Metanephros (tissue), 2 donors: Measurements from ENCODE around the genes GPRIN3 and ATOH1.

DNA sequence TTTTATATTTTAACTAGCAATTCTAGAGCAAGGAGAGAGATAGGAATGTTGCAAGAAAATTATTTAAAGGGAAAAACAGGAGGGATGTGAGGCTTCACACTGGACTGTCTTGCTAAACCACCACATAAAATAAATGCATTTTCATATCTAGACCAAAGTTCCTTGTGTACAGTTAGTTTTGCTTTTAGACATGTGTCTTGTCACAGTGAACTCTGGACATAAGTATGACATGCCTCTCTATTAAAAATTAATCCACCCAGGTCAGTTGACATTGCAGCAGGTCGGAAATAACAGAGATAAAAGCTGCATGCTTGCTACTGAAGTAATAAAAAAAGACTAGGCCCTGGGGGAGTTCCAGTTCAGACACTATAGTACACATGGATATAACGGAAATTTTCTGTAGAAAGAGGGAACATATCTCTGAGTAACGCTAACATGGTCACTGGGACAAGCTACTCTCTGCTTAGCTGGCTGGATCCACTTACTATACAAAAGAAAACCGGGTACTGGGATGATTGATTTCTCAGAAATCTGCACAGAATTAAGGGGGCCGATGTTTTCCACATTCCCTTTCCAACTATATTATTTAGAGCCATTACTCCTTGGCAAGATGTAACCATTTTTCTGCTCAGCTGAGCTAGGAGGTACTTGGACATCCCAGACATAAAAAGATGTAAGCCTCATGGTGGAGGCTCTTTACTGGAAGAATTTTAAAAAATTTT is 56.5 kb upstream of the NAP1L5 start:
- RAMPAGE, long total RNA, result no peak

GRCh38 chr4:88758624-88759769 is 61.4 kb upstream of the NAP1L5 start:
- RAMPAGE, long total RNA, result no peak

DNA sequence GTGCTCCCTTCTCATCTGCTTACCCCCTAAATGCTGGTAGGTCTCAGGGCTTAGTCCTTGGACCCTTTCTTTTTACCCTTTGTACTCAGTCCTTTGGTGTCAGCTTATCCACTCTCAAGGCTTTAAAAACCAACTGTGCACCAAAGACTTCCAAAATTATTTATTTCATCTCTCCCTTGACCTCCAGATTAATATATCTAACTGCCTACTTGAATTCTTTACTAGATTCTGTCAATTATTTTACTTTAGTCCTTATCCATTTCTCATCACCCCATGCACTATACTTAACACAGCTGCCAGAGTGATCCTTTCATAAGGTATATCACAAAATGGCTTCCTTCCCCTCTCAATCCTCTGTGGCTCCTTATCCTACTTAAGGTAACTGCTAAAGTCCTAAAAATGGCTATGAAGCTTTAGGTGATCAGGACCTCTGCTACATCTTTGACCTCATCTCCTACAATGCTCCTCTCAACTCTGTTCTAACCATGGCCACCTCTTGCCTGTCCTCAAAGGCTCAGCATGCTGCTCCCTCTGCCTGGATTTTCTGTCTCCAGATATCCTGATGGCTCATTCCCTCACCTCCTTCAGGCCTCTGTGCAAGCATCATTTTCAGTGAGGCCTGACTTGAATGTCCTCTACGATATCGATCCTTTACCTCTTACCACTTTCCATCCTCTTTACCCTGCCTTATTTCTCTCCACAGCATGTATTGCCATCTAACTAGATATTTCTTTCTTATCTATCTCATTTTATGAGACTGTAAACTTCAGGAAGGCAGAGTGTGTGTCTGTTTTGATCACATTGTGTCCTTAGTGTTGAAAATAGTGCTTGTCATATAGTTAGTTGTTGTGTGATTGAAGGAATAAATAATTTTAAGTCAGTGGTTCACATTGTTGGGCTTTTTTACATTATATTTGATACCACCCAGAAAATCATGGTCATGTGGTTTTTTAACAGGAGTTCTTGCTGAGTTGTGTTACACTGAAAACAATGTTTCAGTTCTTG is 76.2 kb upstream of the NAP1L5 start:
- RAMPAGE, long total RNA, result no peak

- RAMPAGE, long total RNA, result no peak
Observed at GRCh38 chr4:88870038-88870450, 172.4 kb upstream of the NAP1L5 start.

DNA sequence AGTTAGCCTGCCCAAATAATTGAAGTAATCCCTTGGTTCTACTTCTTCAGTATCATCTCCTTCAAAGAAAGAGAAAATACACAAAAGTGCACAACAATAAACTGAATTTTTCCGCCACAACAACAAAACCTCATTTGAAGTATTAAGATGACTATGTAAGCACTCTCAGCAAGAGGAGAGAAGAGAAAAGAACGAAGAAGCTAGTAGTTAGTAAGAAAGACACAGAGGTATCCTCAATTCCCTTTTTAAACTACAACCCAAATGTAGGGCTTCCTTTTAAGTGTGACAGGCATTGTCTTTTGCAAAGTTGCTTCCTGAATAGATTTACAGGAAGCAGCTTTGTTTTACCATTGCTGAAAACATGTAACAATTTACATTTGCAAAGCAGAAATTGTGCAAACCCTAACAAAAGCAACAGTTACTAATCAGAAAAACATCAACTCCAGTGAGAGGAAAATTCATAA is 96.5 kb downstream of the FAM13A start:
- RAMPAGE, long total RNA, result no peak

DNA sequence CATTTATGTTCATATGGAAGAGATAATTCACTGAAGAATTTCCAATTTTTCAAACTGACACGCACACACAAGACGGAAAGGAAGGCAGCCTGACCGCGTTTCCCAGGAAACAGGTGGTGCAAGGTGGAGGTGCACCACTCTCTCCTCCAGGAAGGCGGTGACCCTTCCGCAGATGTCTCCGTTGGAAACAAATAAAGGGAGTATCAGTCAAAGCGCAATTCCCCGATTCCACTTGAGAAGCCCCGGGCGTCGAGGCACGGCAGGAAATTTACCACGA is 854 bp upstream of the TIGD2 start:
- RAMPAGE, long total RNA, result no peak

DNA sequence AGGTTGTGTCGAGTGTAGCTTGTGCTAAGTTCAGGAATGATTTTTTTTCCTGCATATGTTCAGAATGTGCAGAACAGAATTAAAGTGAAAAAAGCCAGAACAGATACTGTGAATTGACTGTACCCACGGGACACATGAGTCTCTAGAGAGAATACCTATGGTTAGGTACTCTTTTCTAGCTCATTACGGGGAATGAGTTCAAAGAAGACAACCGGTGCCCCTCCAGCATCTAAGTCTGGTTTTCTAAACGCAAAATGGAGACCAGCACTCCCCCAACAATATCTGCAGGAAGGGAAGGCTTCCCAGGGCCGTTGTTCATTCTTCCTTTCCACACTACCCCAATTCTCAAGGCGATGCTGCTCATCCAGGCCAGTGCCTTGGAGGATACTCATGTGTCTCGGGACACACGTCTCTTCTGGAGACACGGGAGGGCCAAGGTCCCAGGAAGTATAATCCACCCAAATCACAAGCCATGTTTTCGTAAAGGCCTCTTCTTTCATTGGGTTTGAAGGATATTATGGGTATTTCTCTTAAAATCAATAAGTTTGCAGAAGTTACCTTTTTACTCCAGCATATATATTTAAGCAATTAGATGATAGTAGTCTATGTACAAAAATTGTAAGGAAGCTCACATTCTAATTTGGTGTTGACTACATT is 61.4 kb downstream of the GPRIN3 start:
- RAMPAGE, long total RNA, result no peak

DNA sequence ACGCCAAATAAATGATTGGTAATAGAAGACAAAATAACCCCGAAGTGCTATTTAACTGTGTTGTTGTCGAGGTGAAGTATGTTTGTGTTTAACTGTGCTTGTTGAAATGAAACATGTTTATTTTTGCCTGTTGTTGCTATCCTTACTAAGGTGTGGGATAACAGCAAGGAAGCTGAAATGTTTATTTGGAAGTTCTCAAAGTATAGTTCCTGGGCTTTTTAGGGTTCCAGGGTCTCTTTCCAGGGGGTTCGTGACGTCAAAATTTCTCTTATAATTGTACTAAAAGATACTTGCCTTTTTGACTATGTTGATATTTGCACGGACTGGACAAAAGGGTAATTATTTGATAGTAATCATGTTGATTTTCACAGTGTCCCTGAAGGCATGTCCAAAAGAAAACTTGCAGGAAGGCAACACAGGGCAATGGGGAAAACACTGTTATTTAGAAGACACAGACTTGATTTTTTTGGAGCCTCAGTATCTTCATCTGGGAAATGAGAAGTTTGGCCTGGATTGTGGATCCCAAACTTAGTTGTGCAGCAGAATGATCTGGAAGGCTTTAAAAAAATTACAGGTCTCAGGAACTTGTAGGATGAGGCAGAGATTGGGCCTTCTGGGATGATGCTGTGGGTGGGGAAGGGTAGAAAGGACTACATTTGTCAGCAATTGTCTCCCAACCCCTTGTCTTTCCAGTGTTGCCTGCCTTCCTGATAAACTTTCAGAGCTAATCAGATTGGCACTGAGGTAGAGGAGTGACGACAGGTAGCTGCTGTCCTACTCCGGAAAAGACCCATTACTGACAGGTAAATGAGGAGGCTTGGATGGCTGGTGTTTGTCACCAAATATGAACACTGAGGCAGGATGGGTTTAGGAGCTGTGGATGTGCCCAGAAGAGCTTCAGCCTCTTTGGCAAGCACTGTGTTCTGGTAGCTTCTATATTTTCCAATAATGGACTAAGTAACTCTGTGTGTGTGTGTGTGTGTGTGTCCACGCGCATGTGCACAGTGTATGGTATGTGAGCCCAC is 33.1 kb downstream of the GPRIN3 start:
- RAMPAGE, long total RNA, result no peak

DNA sequence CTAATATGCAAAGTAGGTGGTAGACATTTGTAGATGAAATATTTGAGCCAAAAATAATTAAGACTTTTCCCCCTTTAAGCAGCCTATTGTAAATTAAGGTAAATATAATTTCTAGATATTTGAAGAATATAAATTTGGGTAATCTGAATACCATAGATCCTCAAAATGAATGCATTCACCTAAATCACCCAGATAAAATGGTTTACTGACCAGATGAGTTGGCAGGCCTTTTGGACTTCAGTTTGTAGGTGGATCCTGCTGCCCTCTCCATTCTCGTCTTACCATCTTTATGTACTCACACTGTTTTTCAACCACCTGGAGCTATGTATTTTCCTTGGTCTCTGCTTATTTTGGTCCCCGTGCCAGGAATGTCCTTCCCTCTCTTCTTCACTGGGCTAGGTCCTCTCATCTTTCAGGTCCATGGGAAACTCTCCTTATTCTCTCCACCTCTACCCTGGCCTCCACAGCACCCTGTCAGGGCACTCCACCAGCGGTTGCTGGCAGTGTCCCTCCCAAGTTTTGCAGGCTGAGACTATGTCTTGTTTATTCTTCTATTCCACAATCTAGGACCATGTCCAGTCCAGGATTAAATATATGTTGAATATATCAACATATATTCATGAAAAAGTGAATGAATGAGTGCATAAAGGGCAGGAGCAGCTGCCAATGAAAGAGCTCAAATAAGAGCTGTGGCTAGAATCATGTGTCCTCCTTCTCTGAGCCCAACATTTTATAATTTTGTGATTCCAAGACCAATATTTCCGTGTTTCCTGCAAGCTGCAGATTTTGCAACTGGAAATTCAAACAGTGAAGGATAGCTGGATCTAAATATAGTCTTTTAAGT is 2.5 kb downstream of the GPRIN3 start:
- RAMPAGE, long total RNA, result no peak

GRCh38 chr4:89307217-89308205 is at the start of gene GPRIN3:
Gene GPRIN3, minus strand, starts transcription at chr4:89307800.
- RAMPAGE, long total RNA, result no peak

DNA sequence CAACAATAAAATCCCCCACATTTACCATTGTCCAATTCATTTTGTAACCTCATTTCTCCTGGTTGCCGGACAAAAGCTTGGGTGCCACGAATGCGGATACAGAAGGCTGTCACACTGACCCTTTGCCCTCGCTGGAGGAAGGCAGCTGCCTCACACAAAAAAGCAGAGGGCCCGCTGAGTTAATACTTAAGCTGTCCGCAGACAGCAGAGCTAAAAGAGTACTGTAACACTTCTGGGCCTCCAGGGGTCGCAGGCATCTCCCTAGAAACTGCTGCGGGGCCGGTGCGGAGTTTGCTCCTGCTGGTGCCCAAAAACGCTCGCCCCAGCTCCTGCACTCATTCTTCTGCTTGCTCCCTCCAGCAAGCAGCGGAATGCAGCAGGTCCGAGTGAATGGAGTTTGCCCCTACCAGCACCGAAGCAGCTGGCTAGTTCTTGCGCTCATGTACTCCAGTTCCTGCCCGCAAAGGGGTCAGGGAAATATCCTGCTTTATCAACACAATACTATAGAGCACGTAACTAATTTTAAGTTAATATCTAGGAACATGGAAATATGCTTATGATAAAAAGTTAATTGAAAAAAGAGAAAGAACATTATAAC is 195.8 kb downstream of the SNCA start:
- RAMPAGE, long total RNA, result no peak

DNA sequence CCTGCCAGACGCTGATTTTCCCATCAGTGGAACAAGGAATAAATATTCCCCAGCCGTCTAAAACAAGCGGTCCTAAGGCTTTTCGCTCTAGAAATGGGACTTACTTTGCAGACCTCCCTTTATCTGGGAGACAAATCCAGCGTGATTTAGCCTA is 813 bp upstream of the SNCA start:
- RAMPAGE, long total RNA, result no peak

DNA sequence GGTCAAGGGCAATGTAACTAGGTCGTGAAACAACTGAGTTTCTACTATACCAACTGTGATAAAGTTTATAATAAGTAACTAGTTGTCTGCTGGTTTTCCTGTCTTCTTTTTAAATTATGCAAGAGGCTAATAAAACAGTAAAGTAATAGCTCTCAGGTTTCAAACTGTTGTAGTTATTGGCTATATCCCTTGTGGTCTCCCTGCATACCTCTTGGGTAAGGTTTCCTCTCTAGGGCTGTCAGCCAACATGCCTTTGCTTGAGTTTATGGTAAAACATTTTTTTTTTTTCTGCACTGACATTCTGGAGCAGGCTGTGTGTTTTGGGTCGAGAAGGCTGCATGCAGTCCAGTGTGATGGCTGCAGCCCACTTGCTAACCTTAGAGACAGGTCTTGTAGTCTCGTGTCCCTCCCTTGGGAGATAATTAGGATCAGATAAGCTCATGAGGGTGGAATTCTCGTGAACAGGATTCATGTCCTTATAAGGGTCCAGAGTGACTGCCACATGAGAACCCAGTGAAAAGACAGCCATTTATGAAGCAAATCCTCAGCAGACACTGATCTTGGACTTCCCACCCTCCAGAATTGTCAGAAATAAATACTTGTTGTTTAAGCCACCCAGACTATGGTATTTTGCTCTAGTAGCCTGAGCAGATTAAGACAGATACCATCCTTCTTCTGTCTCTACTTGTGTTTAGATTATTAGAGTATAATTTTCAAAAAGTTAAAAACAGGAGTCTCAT is 831.2 kb downstream of the CCSER1 start:
- RAMPAGE, long total RNA, result no peak

- RAMPAGE, long total RNA, result no peak
Observed at GRCh38 chr4:92304736-92305113, 959 bp downstream of the GRID2 start.

GRCh38 chr4:93828306-93829258 is at the start of gene ATOH1:
Gene ATOH1, plus strand, starts transcription at chr4:93828753.
- RAMPAGE, long total RNA, result no peak

DNA sequence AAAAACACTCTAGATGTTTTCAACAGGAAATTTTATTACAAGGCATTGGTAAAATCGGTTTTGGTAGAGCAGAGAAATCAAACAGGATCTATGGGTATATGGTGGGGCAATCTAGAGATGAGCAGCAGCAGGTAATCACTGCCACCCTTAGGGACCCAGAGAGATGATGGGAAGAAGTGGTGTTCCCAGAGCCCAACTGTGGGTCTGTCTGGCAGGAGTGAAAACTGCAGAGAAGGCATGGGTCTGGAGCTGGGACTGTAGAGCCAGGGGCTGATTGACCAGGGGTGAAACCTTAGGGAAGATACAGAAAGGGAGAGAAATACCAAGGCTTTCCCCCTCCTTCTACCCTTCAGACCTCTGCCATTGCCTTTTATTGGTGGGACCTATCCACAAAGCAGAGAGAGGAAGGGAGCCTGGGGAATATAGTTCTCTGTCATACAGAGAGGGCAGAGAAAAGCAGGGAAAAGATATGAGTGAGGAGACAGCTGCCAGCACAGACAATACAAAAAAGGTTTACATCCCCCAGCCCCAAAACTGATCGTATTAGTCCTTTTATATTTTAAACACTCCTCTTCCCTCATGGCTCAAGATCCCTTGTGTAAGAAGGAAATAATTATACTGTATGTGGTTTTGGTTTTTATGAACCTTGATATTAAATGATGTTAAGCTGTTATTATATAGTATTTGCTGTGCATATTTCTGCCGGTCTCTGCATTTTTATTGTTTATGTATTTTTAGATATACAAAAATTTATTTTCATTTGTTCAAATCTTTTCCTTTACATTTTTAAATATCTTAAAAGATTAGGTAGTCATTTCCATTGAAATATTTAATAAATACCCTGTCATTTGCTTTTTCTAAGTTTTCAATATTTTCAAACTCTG is 28.8 kb downstream of the PDLIM5 start:
- RAMPAGE, long total RNA, result no peak

DNA sequence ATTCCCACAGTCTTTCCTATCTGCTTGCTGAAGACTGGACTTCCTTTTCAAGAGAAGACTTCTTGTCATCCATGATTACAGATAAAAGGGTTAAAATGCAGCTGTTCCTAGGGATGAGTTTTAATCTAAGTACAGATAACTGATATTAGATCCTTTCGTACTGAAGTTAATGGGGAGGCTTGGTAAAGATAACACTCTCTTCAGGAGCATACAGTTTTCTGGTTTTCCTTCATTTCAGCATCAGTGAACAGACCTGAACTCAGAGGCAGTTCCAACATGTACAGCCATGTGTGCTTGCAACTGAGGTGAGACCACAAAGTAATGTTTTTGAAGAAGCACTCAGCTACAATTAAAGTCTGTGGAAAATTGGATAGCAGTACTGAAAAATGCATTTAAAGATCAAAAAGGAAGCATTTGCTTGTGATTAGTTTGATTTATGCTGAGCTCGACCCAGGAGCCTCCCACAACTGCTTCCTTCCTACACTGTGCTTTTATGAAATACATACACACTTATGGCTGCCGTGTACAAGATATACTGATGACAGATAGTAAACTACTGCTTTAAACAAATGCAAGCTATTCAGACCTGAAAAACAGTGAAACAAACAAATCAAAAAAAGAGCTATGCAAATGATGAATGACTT is 68.2 kb downstream of the PDLIM5 start:
- RAMPAGE, long total RNA, result no peak

DNA sequence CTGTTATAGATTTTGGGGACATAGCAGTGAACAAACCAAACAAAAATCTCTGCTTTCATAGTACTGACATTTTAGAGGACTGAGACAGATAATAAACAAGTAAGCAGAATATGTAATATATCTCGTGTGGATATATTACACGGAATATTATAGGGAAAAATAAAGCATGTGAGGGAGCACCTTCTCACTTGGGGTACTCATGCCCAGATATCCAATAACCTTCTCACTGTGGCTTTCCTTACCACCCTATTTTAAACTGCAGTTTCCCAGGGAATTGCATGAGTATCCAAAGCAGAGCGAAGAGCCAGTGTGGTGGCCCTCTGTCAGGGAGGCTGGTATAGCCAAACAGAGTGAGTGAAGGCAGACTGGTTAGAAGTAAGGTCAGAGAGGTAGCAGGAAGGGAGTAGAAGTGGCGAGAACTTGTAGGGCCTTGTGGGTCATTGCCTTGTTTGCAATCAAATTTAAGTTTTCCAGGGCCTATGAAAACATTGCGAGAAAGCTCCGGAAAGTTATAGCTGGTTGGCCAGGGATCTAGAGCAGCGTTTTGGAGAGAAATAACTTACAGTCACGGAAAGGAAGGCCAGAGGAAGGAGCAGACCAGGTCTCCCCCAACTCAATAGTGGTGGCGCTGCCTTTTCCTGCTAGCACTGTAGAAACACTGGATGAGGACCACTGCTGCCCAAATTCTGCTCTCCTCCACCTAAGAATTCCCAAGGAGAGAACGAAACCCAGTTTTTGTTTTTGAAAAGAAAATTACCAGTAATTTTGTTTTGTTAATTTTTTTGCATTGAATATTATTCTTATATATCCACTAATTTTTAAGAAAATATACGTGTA is 77.1 kb downstream of the PDLIM5 start:
- RAMPAGE, long total RNA, result no peak

DNA sequence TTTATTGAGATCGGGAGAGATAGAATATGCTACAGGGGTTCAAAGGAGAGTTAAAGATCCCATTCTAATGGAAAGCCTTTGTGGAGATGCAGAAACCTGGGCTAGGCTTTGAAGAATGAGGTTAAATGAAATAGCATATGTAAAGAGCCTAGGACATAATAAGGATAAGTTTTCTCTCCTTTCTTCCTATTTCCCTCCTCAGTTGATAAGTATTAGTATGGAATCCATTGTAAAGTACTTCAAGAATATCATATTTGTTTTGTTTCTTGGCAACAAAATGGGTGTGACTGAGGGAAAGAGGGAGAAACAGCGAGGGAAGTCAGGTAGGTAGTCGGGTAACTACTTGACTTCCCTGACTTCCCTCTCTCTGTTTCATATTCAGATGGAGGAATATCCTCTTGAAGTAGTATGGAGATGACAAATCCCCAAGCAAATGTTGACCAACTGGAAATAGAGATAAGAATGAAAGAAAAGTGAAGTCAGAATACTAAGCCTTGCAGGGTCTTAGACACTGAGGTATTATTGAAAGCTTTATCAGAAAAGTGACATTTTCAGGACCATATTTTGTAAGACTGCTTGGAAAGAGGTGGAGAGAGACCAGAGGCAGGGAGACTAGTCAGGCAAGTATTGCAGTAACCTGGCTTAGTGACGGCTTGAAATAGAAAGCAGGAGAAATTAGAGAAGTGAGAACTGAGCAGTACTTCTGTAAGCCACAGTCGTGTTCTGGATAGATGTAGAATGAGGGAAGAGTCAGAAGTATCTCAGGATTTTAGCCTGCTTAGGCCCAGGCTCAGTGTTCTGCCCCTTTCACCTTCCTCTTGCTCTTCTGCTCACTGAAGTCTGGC is 83.0 kb downstream of the PDLIM5 start:
- RAMPAGE, long total RNA, result no peak

- RAMPAGE, long total RNA, result no peak
Observed at GRCh38 chr4:94572737-94573193, 121.0 kb downstream of the PDLIM5 start.